Retinal pigment epithelial cell (primary cell): Measurements from ENCODE around the gene BUB1.

DNA sequence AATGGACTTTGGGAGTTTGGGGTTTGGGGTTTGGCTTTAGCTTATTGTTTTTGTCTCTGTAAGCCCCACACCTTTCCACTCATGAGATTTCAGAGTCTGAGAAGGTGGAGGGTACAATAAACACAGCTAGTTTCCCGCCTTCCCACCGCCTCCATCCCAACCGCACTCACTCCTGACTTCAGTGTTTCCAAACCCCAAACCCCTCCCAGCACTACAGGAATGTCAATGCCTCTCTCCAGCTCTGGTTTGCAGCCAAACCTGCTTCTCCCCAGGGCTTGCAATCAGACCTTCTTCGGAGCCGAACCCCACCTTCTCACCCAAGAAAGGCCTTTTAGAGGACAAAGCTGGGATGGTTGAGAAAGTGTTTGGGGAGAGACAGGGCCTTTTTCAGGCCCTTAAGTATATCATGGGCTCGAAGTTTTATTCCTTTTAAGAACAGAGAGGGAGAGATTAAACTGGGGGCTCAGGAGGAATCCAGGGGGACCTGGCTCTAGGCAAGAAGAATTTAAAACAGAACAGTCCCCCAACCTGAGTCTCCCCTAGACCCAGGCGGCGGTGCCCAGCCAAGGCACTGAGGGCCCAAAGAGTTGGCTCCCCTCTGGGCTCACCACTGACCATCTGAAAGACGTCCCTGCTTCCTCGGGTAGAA, 5.8 kb downstream of the CD8B2 start:
- RRBS, result no CpG with 5 or more reads among the region's 10 CpGs

DNA sequence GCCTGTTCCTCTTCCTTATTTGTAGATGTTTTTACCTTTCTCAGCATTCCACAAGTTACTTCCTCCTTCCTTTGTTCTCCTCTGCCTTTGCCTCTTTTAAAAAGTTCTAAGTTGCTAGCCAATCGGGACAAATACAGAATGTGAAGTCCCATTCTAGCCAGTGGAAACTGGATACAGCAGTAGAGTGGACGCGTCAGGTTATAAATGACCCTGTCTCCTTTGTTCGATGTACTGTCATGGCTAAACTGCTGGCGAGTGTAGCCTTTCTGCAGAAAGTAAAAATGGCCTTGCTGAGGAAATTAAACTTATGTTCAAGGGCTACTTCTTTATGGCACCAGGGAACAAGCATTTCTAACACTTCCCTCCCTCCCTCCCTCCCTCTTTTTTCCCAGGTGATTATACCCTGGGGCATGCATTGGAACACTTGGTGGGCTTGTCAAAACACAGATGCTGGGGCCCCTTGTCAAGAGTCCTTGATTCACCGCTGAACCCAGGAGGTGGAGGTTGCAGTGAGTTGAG, 72.9 kb downstream of the CD8B2 start:
- RRBS, result no CpG with 5 or more reads among the region's 6 CpGs

DNA sequence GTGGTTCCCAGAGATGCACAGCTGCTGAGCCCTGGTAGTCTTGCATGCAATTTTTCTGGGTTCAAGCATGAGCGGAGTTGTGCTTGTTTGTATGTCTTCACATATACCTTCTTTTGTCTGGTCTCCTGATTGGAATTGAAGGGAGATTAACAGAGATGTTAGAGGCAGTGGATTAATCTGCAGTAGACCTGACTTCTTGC, 251.9 kb upstream of the ST6GAL2 start:
- RRBS, result no CpG with 5 or more reads among the region's 1 CpG

DNA sequence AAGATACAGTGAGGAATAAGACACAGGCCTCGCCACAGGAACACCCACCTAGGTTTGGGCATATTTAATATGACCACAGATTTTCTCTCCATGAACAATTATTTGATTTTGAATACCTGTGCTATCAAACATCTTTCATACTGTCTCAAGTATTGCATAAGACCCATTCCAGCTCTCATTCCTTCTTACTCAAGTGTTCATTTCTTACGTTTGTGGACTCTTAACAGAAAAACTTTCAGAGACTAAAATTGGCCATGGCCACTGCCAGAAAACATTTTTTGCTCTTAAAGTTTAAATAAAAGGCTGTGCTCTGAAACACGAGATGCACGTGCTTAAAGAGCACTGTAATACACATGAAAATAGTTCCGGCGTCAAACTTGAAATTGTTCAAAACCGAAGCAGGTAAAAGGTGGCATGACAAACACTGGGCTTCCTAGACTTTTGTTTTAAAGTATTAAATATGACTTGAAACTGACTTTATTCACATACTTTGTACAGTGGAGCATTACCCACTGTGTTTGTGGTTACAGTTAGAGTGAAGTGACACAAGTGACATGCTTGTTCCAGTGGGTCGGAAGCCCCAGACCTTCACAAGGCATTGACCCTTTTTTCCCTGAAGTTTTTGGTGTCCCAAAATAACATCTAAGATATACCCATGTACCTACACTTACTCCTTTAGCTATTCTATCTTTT, 89.5 kb downstream of the LIMS1 start:
- RRBS, result no CpG with 5 or more reads among the region's 8 CpGs

DNA sequence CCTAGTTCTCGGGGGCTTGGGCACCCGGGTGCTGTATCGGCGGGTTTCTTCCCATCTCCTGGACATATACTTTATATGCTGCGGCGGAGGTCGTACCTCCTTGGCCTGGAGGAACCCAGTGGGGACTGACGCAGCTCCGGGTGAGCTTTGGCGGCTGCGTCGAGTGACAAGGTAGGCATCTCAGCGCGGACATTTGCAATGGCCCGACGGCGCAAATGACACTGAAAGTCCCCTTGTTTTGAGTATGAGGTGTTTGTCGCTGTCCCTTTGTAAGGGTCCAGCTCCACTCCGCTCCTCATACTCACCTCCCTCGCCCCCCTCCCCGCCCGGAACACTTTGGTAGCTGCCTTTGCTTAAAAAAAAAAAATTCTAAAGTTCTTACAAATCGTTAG, 717 bp downstream of the RANBP2 start:
- RRBS, result no CpG with 5 or more reads among the region's 23 CpGs

GRCh38 chr2:109266888-109267947, 138.2 kb downstream of the SH3RF3 start:
- RRBS, result no CpG with 5 or more reads among the region's 17 CpGs

GRCh38 chr2:109351091-109351594, 222.1 kb downstream of the SH3RF3 start:
- RRBS, result no CpG with 5 or more reads among the region's 7 CpGs

- RRBS, result no CpG with 5 or more reads among the region's 2 CpGs
Measured at GRCh38 chr2:109555833-109556359, 57.9 kb downstream of the SEPTIN10 start.

DNA sequence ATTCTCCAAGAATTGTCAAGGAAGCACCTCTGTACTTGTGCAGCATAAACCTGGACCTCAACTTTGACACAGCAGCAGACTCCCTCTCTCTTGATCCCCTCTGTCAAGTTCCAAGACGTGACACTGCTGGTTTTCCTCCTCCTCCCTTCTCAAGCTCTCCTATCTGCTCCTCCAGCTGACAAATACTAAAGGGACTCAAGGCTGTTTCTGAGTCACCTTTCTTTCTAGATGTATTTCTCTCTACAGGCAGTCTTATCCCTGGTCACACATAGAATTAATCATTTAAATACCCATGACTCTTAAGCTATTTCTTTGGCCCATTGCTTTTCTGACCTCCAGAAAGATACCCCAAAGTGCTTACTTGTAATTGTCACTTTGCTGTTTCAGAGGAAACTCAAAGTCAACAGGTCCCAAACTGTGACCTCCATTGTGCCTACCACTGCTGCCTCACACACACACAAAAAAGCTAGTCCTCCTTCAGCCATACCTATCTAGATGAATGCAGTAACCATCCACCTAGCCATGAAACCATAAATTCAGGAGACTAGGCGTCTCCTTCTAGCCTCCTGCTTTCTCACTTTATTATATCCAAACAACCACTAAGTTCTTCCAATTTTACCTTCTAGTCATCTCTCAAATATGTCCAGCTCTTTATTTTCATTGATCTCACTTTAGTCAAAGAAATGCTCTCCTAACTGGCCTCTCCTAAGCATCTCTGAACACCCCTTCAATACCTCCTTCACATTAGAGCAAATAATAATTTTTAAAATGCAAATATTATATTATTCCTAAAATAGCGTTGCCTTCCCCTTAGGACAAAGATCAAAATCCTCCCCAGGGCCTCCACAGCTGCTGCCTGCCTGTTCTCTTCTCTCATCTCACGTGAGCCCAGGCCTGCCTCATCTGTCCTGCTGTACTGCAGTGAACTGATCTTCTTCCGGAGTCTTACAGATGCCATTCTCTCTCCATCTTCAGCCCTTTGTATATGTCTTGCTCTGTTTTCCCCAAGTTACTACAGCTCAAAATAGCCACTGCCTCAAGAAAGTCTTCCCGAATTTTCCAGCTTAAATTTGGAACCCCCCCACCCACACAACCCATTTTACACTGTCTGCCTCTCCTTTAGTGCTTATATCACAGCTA, 53.1 kb downstream of the SEPTIN10 start:
- RRBS, result no CpG with 5 or more reads among the region's 6 CpGs

GRCh38 chr2:109562249-109562728, 51.5 kb downstream of the SEPTIN10 start:
- RRBS, result no CpG with 5 or more reads among the region's 2 CpGs

GRCh38 chr2:109609763-109610202, 4.0 kb downstream of the SEPTIN10 start:
- RRBS, result no CpG with 5 or more reads among the region's 6 CpGs

DNA sequence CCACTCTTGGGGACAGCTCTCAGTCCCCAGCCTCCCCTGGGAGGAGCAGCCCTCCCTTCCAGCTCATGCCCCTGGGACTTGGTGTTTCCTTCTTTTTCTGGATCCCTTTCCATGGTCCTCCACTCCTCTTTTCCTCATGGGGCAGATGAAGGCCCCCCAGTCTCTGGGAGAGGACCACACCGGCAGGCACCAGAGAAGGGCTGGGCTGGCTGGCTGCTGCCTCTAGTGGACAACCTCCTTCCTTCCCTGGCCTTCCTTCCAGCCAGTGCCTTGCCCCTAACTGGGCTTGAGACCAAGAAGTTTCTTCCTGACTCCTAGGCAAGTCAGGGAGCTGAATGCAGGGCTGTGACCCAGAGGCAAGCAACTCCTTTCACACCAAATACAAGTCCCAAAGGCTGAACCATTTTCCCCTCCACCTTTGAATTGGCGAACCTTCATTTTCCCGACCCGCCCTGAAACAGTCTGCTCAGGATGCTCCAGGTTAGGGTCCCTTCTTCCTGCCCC, 770 bp upstream of the MALL start:
- RRBS, result no CpG with 5 or more reads among the region's 4 CpGs

GRCh38 chr2:110120761-110121018, 5.1 kb upstream of the MALL start:
- RRBS, result no CpG with 5 or more reads among the region's 7 CpGs

DNA sequence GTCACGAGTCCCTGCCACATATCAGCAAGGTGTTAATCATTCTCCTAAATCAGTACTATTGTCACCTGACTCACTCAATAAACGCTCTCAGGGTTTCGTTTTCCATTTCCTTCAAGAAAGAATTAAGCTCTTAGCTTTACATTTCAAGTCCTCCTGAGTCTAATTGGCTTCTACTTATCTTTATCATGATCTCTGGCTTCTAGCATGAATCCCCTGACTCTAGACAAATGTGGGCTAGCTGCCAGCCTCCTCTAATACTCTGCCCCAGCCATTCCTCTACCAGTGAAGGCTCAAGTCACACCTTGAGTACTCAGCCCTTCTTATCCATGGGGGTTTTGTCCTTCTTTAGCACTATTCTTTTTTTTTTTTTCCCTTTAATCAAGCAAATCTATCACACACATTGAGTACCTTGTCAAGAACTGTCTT, 20.0 kb downstream of the BUB1 start:
- RRBS, result no CpG with 5 or more reads among the region's 3 CpGs

DNA sequence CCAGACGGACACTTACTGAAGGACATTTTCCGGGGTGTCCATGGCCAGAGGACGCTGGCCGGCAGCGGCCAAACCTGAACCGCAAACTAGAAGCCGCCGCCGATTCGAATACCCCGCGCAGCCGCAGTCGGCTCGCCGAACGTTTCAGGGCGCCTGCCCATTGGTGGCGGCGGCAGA, at the start of gene BUB1:
Gene BUB1 (minus strand): TSS at position 110 of the 177 bp plus-strand sequence.
- RRBS, result 1% methylated on average over 2 of the region's 20 CpGs

DNA sequence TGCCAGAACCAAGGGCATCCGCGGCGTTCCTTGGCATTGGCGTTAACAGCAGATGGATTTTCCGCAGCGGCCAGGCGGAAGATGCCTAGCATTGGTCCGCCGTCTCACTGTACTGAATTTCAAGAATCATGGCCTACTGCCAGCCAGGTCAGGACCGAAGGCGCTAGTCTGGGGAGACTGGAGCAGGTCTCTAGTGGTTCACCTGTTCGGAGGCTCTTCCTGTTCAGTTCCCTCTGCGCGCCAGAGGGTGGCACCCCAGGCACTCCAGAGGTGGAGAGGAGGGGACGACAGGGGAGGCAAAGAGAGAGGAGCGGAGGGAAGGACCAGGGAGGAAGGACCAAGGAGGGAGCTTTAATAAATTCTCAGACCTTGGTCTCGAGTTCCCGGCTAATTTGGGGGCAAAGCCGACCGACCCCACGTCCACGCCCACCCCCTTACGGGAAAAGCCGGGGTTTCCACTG, 3.7 kb upstream of the BCL2L11 start:
- RRBS, result 1% methylated on average over 7 of the region's 24 CpGs

- RRBS, result no CpG with 5 or more reads among the region's 1 CpG
Measured at GRCh38 chr2:111145606-111145909, 24.8 kb downstream of the BCL2L11 start.

GRCh38 chr2:111156753-111157792, 36.4 kb downstream of the BCL2L11 start:
- RRBS, result no CpG with 5 or more reads among the region's 8 CpGs

GRCh38 chr2:111463141-111464034, 342.7 kb downstream of the BCL2L11 start:
- RRBS, result no CpG with 5 or more reads among the region's 15 CpGs

DNA sequence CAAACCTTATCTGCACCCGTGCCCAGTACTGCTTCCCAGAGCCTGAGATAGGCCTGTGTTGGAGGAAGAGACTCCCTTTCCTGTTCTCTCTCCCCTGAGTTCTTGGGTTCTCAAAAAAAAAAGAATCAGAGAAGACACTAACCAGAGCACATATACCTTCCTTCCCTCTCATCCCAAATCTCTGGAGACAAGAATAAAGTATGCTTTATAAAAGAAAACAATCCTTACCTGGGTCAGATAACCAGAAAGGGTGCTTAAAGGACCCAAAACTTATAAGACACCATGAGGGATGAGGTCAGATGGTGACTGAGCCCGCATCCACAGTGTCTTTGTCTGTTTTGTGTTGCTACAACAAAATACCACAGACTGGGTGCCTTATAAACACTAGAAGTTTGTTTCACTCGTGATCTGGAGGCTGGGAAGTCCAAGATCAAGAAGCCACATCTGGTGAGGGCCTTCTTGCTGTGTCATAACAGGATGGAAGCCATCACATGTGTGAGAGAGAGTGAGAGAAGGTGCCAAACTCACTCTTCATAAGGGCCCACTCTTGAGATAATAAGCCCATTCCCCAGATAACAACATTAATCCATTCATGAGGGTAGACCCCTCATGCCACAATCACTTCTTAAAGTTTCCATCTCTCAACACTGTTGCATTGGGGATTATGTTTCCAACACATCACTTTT, 250.0 kb downstream of the ANAPC1 start:
- RRBS, result no CpG with 5 or more reads among the region's 3 CpGs